Camera-type eye (tissue), 1 donor: ENCODE measurements around a stretch of chr17.

- RAMPAGE, long total RNA, result no peak
These were observed 4.6 kb upstream of the TCAP start for GRCh38 chr17:39660647-39660881.

GRCh38 chr17:39663673-39664661 lies 1.2 kb upstream of the TCAP start:
- RAMPAGE, long total RNA, result no peak

DNA sequence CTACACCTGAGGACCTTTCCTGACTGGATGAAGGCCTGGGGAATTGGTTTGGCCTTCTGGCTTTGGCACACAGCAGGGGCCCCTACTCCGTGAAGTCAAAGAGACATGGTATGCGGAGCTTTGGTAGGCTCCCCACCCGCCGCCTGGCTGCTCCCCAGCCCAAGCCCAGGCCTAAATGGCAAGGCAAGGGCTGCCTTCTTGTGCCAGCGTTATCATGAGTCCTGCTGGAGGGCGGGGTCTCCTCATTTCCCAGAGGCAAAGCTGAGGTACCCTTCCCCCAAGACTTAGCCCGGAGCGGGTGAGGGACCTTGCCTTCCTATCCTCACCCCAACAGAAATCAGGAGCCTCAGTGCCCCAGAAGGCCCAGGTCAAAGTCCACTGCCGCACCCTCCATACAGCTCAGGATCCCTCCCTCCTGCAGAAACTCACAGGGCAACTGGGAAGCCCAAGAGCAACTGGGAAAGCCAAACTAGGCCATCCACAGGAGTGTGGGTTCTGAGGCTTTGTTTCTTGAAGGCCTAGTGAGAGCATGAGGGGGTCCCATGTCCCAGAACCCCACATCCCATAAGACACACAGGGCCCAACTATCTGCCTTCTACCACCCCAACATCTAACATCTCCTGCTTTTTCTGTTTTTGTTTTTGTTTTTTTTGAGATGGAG lies 9.4 kb downstream of the PGAP3 start:
- RAMPAGE, long total RNA, result no peak

DNA sequence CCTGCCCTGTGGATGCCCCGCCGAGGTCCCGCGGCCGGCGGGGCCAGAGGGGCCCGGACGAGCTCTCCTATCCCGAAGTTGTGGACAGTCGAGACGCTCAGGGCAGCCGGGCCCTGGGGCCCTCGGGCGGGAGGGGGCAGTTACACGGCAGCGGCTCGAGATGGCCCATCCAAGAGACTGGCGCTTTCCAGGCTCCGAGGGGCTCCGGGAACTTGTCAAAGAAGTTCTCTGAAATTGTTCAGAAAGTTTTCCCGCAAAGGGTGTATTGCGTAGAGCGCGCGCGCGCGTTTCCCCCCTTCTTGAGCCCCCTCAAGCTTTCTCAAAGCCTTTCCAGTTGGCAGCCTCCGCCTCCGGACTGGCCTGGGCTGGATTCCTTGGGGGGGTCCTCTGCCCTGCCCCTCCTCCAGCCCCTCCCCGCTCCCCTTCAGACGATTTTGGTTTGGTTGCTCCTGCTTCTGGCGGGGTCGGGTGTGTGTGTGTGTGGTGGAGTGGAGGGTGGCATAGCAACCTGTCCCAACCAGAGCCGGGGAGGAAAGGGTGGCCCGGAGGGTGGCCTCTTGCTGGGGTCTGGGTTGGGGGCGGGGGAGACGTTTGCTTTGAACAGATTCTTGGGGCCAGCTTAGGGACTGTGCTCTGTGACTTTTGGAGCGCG lies 614 bp downstream of the ERBB2 start:
- RAMPAGE, long total RNA, result no peak

DNA sequence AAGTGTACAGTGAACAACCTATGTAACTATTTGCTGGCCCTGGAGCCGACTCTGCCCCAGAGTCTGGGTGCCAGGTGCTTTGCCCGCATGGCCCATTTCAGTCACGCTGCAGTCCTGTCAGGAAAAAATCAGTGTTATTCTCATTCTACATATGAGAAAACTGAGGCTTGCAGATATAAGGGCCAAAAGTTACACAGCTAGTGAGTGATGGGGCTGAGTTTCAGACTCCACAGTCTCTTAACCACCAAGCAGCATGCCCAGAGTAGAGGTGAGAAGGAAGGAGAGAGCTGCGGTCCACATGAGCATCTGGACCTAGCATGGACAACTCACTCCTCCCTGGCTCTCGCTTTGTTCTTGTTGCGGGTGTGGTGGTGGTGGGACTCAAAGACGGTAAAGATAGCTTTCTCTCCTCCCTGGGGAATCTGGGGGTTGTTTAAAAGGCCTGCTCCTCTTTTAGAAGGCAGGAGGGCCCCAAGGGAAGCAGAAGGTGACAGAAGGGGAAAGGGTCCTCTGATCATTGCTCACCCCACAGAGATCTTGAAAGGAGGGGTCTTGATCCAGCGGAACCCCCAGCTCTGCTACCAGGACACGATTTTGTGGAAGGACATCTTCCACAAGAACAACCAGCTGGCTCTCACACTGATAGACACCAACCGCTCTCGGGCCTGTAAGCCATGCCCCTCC lies 9.1 kb downstream of the ERBB2 start:
- RAMPAGE, long total RNA, result no peak

- RAMPAGE, long total RNA, result no peak
These were observed 17.0 kb downstream of the GRB7 start for GRCh38 chr17:39754780-39755142.

GRCh38 chr17:39755820-39756599 lies 18.3 kb downstream of the GRB7 start:
- RAMPAGE, long total RNA, result no peak

DNA sequence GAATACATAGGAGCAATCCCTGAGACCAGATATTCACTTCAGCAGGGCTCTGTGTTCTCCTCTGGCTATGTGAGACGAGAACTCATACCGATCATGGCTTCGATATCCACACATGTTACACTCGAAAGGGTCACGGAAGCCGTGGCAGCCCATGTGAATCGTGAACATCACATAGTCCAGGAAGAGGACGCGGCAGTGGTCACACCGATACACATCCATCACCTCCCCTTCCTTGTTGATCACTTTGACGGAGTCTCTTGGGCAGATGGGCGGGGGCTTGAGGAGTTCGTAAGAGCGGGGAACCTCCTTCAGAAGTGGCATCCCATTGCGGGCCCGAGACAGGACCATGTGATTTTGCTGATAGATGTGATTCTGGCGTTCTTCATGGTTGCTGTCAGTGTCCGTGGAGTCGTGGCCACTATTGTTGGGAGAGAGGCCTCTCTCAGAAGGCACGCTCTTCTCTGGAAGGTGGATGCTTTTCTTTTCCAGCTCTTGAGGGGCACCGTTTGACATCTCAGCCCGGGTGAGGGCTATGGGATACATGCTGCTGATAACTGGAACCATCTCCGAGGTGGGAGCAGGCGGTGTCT lies 28.1 kb downstream of the GRB7 start:
- RAMPAGE, long total RNA, result no peak

DNA sequence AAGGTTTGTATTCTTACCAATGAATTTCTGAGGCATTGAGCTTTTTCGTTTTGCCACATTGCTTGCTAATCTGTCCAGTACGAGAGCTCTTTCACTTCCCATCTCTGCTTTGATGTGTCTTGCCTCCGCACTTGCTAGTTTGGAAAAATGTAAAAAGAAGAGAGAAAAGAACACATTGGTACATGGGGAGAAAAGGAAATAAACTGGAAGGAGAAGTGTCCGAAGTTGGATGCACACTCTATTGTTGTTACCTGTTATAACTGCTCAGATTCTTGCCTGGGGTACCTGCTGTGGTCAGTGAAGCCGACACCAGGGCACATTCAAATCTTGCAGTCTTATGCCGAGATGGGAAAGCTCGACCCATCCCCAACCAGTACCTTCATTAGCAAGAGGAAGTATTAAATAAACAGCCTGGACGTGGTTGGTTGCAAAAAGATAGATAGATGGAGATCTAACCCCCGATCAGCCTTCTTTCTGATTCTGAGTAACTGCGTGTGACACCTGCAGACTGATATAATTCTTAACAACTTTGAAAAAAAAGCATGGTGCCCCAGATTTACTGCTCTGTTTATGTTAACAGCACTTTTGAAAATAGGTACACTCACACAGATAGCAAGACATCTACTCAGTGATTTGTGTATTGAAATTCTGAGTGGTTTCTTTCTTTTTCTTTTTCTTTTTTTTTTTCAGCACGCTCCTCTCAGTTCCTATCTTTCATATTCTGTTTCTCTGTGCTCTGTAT lies 40.1 kb downstream of the GRB7 start:
- RAMPAGE, long total RNA, result no peak

- RAMPAGE, long total RNA, result no peak
These were observed 14.3 kb upstream of the GSDMA start for GRCh38 chr17:39948477-39948838.

DNA sequence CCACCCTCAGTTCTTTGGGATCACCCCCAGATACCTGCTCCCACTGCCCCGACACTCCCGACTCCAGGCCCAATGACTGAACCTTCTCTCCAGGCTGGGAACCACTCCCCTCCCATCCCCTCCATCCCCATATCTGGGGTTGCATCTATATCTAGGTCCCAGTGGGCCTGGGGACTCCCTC lies 566 bp downstream of the PSMD3 start:
- RAMPAGE, long total RNA, result no peak

DNA sequence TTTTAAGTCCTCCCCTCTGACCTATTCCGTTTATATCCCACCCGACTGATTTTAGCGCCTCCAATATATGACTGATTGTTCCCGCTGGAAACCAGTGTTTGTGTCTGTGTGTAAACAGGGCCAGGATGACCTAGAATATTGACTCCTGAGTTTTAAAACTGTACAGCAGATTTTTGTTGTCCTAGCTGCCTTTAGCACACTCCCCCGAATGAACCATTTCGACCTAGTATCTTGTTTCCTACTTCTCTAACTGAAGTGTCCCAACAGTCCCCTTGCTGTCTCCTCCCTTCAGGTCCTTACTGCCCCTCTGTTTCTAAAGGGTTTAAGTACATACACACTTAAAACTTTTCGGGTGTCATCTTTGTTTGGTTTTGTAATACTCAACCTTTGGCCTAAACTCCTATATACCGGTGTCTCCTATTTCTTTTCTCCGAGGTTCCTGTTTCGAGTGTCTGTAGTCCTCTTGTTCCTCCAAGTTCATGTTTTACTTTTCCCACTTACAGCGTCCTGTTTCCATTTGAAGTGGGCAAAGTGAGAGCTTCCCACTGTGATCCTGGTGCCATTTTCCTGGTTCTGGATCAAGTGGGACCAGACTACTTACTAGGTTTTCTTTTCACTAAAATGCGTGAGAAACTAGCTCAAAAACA lies 980 bp downstream of the PSMD3 start:
- RAMPAGE, long total RNA, result no peak

DNA sequence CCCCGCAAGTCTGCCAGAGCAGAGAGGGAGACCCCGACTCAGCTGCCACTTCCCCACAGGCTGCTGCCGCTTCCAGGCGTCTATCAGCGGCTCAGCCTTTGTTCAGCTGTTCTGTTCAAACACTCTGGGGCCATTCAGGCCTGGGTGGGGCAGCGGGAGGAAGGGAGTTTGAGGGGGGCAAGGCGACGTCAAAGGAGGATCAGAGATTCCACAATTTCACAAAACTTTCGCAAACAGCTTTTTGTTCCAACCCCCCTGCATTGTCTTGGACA lies 255 bp upstream of the CSF3 start:
- RAMPAGE, long total RNA, result no peak

GRCh38 chr17:40022867-40024026 lies 8.0 kb downstream of the CSF3 start:
- RAMPAGE, long total RNA, result no peak

- RAMPAGE, long total RNA, result no peak
These were observed 10.6 kb downstream of the CSF3 start for GRCh38 chr17:40025644-40026382.

- RAMPAGE, long total RNA, result no peak
These were observed 10.0 kb downstream of the NR1D1 start for GRCh38 chr17:40090173-40091081.

DNA sequence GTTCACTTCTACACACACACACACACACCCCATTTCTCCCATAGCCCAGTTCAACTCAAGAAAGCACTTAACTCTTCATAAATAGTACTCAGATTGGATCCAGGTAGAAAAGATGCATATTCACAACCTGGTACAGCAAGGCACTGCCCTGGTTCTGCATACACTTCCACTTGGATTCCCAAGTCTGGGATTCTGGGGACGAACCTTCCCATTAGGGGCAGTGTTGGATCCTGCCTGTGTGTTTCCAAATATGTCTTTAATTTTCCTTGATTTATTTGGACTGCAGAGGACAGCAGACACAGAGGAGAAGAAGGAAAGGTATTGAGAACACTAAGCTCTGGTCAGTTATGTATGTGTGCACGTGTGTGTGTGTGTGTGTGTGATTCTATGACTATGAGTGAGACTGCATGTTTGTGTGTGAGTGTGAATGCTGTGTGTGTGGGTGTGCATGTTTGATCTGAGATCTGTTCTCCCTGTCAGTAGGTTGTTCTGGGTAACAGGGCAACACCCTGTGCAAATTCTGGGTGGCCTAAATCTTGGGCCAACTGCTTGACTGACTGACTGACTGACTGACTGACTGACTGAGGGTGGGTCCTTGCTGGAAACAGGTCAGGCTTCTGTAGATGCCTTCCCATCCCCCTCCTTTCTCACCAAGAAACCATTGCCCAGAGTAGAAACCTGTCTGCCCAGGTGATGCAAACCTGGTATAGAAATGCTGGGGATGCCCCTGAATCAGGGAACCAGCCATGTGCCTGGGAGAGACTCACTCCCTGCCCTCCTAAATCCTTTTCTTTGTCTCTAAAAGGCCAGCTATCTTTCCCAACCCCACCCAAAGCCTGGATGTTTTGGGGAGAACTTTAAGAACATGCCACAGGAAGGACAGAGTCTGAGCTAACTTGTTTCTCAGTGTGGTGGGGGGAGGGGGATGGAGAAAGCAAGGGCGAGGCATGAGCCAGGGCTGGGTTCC lies 4.2 kb upstream of the NR1D1 start:
- RAMPAGE, long total RNA, result no peak

DNA sequence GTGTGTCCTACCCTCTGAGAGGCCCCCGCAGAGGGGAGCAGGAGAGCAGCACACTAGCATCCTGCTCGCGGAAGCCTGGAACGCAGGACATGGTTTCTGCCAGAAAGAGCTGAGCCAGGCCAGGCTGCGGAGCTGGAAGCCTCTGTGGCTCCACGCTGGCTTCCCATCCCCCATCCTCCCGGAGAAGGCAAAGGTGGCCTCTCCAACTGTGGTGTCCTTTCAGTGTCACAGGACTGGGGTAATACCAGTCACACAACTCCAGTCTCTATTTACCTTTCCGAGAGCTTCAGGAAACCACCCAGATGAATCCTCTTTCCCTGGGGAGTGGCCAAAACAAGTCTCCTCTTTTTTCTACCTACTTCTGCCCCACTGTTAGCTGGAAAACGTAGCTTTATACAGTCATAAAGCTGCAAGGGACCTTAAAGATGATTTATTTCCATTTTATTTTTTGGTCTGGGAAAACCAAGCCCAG lies 8.2 kb upstream of the MSL1 start:
- RAMPAGE, long total RNA, result no peak

DNA sequence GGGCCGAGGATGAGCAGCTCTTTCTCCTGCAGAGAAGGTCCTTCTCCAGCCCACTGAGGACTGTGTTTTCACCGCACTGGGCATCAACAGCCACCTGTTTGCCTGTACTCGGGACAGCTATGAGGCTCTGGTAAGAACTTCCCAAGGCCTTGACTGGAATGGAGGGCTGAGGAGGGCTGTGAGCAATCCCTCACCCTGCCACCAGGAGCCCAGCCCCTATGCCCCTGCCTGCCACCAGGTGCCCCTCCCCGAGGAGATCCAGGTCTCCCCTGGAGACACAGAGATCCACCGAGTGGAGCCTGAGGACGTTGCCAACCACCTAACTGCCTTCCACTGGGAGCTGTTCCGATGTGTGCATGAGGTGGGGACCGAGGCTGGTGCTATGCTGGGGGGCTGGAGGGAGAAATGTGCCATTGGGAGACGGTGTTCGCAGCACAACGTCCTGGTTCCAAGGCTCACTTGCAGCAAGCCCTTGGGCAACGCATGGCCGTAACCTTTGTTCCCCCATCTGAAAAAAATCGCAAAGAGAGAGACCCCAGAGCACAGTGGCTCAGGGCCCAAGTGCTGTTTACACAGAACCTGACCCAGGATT lies 13.2 kb downstream of the RAPGEFL1 start:
- RAMPAGE, long total RNA, result no peak

DNA sequence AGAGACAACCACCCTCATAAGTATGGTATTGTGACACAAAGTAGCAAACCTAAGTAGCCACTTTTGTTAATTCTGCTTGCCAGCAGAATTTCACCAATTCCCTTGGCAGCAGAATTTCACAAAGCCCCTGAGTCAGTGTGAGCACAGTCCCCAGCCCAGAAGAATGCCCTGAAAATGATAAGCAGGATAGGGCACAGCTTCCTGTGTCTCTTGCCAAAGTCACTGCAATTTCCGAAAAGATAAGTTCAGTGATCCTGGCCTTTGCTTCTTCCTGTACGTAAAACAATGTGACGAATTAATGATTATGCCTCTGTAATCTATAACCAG lies 16.0 kb upstream of the WIPF2 start:
- RAMPAGE, long total RNA, result no peak